Mononuclear cell (primary cell): ENCODE data around the genes BTN2A2 and ZNF322.

DNA sequence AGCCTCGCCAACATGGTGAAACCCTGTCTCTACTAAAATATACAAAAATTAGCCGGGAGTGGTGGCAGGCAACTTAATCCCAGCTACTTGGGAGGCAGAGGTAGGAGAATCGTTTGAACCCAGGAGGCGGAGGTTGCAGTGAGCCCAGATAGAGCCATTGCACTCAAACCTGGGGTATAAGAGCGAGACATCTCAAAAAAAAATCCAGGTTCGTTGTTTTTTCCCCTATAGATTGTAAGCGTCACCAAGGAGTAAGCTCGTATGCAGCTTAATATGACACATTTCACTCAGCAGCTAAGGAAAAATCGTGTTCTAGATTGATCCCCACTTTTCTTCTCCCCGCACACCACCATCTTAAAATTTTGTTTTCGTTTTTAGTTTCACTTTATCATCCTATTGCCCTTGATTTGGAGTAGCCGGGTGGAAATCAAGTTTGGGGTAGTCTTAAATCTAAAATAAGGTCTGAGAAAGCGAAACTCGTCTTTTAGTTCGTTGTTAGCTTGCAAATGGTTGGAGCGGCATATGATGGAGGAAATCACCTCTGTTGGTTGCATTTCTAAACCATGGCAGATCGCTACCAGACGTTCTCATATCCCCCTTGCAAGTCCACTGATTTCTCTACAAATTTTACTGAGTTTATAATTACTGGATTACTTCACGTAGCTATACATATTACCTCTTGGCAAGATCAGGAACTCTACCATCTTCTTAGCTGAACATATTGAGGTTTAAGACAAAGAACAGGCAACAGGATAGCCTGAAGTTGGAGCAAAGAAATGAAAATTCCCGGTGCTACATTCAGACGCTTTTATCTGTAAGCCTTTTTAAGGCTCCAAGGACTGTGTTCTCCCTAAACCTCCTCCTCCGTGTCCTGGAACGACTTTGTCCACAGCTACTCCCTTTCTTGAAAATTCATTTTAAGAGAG, 1.1 kb downstream of the H2BC10 start:
- RRBS = no CpG with 5 or more reads among the region's 23 CpGs

GRCh38 chr6:26299363-26299967, 14.1 kb upstream of the H4C8 start:
- RRBS = no CpG with 5 or more reads among the region's 20 CpGs

GRCh38 chr6:26377405-26378187, 5.3 kb upstream of the BTN2A2 start:
- RRBS = no CpG with 5 or more reads among the region's 6 CpGs

DNA sequence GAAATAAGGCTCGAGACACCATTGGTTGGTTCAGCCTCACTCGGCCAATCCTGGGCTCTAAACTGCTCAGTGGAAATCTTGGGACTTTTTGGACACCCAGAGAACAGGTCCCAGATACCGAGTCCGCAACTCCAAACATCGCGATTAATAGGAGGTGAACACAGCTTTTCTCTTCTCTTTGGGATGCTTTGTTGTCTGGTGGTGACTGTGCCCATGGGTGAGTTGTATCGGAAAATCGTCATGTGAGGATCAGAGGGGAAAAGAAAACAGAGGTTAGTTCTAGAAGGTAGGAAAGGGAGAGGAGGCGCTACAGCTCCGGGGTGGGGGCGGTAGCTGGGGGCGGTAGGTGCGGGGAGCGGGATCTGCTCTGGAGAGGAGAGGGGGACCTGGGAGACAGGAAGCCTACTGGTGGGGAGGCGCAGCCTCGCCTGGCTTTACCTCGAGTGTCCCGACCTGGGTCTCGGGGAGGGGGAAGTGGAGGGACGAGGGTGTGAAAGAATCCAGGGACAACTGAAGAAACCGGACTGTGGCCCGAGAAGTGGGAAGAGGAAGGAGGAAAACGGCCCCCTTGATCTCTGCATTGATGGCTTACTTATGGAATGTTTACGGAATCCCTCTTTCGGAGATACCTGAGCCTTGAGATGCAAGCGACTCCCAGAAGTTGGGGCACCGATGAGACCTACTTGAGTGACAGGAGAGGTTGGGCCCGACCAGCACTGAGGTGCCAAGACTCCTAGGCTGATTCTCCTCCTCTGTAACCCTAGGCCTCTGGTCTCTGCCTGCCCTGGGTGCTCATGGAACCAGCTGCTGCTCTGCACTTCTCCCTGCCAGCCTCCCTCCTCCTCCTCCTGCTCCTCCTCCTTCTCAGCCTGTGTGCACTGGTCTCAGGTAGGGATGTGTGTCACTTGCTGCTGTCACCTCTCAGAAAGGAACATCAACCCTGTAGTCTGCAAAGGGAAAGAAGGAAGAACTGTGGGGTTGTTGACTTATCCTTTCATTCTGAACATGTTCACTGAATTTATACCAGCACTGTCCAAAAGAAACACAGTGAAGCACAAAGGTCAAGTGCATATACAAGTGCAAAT, at the start of gene BTN2A2:
Gene BTN2A2, plus strand, starts transcription at position 81 of the 1,085 bp plus-strand sequence.
- RRBS = no CpG with 5 or more reads among the region's 28 CpGs

GRCh38 chr6:26388046-26388548, 5.2 kb downstream of the BTN2A2 start:
- RRBS = no CpG with 5 or more reads among the region's 7 CpGs

DNA sequence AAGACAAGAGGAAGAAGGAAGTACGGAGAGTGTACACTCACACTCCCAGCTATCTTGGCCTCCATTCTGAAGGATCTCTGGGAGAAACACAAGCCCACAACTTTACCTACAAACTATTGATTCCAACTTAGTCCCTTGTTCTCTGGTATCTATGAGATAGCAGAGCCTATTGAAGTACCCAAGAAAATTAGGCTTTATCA, 1.0 kb upstream of the BTN3A3 start:
- RRBS = no CpG with 5 or more reads among the region's 1 CpG

DNA sequence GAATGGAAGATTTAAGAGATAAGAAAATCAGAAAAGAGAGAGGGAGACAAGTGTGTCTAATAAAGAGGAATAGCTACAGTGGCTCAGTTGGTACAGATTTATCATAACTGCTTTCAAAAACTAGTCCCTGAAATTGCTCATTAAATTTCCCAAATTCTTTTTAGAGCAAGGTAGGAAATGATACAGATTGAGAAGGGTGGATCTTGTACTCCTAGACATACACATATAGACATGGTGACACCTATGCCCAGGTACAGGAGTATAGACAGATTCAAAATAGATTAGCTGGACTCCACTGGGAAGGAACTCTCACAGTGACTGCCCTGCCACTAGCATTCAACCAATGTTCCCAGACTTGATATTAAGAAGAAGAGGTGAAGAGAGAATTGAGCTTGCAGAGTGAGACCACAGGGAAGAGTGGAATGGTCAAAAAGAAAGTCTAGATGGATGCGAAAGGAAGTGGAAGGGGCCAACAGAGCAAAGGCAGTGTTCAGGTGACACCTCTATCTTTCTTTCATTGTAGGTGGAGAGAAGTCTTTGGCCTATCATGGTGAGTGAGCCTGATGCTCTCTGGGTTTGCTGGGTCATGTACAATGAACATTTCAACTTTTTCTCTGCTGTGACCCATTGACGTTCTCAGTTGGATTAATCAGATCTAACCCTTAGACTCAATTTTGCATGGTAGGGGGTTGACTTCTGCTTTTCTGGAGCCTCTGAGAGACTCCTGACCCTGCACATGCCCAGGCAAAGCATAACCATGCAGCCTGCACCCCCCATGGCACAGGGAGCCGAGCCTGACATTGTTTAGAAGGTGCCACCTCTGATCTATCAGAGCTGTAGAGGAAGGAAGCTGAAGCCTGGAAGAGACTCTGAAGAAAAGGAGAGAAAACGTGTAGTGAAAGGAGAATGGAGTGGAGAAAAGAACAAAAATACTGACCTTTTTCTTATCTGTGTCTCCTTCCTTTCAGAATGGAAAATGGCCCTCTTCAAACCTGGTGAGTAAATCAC, 8.3 kb upstream of the BTN2A1 start:
- RRBS = no CpG with 5 or more reads among the region's 4 CpGs

GRCh38 chr6:26523545-26524140, 14.5 kb upstream of the HMGN4 start:
- RRBS = no CpG with 5 or more reads among the region's 2 CpGs

DNA sequence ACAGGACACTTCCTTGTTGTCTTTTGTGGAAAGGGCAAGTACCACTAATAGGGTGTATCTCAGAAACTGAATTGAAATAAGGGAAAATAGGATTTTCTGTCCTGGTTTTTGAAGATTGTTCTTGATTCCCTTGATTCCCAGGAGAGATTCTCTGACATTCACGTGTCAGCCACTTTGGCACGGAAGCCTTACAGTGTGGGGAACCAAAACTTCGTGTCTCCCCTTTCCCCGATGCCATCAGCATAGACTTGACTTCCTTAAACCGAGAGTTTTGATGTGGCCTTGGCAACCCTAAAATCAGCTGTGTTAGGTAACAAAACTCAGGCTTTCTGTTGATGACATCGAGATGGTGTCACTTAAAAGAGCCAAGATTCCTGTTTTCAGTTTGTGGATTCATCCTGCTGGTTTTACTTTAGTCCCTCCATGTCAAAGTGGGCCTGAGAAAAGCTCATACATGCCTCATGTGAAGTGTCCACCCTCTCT, 7.5 kb downstream of the HMGN4 start:
- RRBS = no CpG with 5 or more reads among the region's 6 CpGs

GRCh38 chr6:26576302-26576763, 20.4 kb upstream of the ABT1 start:
- RRBS = no CpG with 5 or more reads among the region's 7 CpGs

DNA sequence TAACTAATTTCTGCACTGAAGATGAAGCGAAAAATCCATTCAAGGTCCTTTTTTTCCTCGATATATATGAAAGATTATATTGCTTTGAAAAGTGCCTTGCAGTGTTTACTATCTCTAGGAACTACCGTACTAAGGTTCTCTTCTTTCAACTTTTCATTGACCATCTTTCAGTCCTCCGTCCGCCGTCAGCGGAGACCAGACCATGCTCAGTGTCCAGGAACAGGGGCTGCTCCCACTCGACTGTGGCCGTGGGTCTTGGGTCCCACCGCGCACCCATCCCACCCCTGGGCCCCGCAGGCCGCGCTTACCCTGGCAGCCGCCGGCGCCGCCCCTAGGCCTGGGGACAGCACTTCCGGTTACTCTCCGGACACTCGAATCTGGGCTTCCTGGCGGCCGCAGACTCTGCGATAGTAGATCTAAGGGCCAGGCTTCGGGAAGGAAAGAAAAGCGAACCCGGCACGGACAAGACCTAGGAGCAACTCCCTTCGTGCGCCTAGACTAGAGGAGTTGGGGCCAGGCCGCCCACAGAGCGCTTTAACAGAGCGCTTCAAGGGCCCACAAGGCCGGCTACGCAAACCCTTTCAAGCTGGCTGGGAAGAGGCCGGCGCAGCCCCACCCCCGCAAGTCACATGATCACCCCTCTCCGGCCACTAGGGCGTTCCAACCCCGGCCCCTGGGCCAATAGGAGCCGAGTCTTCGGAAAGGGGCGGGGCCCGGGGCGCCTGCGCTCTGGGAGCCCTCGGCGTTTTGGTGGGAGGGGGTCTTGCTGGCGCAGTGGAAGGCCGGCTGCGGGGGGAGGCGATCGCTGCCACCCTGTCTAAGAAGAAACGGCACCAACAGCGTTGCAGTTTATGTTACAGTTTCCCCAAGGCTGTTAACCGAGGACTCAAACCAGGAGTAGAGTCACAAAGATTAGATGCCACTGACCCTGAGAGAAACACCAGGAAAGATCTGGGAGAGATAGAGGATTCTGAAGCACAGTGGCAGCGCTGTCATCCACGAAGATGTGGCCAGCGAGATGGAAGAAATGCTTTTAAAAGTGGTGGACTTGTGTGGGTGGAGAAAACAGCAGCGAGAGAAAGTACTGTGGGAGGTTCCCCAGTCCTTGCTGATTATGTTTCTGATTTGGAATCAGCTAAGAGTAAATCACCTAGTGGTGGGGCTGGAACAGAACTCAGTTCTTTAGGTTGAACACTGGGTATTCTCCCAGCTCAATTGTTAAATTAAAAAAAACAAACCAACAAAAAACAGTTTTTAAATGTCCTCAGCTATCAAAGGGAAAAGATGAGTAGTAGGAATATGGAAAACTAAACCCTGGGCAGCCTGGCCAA, at the start of gene ZNF322:
Gene ZNF322, minus strand, starts transcription at position 614 of the 1,331 bp plus-strand sequence.
- RRBS = 2% methylated on average over 13 of the region's 61 CpGs

- RRBS = no CpG with 5 or more reads among the region's 10 CpGs
Measured at GRCh38 chr6:26749699-26750287, 90.2 kb upstream of the ZNF322 start.

DNA sequence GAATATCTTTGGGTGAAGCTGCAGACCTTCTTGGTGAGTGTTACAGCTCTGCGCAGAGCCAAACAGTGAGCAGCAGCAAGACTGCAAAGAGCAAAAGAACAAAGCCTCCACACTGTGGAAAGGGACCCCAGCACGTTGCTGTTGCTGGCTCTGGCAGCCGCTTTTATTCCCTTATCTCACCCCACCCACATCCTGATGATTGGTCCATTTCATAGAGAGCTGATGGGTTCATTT, 176.6 kb downstream of the H2BC11 start:
- RRBS = no CpG with 5 or more reads among the region's 3 CpGs

DNA sequence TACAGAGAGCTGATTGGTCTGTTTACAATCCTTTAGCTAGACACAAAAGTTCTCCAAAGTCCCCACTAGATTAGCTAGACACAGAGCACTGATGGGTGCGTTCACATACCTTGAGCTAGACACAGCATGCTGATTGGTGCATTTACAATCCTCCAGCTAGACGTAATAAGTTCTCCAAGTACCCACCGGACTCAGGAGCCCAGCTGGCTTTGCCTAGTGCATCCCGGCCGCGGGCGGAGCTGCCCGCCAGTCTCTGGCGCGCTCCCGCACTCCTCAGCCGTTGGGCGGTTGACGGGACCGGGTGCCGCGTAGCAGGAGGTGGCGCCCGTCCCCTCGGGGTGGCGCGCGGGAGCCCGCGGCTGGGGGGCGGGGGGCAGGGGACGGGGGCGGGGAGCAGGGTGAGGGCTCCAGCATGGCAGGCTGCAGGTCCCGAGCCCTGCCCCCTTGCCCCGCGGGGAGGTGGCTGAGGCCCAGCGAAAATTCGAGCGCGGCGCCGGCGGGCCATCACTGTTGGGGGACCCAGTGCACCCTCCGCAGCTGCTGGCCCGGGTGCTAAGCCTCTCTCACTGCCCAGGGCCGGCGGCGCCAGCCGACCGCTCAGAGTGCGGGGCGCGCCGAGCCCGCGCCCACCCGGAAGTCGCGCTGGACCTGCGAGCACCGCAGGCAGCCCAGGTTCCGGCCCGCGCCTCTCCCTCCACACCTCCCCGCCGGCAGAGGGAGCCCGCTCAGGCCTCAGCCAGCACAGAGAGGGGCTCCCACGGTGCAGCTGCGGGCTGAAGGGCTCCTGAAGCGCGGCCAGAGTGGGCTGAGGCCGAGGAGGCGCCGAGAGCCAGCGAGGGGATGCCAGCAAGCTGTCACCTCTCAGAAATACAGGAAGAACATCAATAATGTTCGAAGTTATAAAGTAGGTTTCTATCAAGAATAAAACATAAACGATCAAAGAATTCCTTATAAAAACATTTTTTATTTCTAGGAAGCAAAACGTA, 176.0 kb downstream of the H2BC11 start:
- RRBS = no CpG with 5 or more reads among the region's 73 CpGs

DNA sequence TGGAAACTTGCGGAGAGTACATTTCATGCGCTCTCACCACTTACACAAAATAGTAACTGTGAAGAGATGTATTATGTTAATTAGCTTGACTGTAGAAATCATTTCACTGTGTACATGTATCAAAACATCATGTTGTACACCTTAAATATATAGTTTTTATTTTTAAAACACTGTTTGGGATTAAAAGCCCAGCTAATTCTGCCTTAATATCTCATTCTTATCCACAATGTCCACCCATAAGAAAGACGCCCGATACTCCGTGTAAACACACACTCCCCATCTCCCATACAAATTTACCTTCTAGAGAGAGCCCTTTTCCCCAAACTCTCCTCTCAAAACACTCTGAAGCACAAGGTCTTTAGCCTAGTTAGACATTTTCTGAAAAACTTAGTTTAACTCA, 113.4 kb downstream of the H2BC11 start:
- RRBS = no CpG with 5 or more reads among the region's 5 CpGs

DNA sequence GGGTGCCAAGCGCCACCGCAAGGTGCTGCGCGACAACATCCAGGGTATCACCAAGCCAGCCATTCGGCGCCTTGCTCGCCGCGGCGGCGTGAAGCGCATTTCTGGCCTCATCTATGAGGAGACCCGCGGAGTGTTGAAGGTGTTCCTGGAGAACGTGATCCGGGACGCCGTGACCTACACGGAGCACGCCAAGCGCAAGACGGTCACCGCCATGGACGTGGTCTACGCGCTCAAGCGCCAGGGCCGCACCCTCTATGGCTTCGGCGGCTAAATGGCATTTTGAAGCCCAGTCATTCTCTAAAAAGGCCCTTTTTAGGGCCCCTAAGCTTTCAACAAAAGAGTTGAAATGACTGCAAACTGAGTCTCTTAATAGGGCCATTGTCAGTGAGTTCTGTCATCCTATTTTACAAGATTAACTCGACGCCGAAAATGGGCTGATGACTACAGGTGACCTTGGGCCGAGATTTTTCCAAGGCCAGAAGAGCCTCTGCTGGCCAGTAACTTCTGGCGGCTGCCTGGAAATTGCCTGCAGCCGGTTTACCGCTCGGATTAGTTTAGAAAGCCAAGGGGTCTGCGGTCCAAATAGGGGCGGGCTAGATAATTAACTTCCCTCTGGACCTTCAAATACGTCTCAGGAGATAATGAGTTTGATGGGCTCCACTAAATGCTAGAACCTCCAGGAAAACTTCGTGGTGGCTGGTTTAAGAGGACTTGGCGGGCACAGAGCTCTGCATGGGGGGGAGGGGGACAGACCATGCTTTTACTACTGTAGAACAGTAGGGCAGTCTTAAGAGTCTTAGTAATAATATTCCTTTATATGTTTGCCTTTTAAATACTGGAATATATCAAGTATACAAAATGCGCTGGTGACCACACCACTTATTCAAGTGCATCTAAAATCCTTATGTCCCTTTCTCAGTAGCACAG, 531 bp downstream of the H4C9 start:
- RRBS = no CpG with 5 or more reads among the region's 44 CpGs

- RRBS = 5% methylated on average over 6 of the region's 29 CpGs
Measured at GRCh38 chr6:27205690-27206431, 41.6 kb upstream of the PRSS16 start.

GRCh38 chr6:27478409-27479246, 5.7 kb upstream of the ZNF184 start:
- RRBS = no CpG with 5 or more reads among the region's 32 CpGs

- RRBS = 6% methylated on average over 6 of the region's 34 CpGs
Measured at GRCh38 chr6:27495044-27495877, 22.4 kb upstream of the ZNF184 start.